CD14-positive monocyte (primary cell): ENCODE data around the genes GPRIN2, GDF10 and TMEM273.

- CAGE, long polyA plus RNA: no peak
These were observed 11.4 kb downstream of the NCOA4 start for GRCh38 chr10:46018653-46019764.

- CAGE, long polyA plus RNA: no peak
These were observed 8.5 kb downstream of the NCOA4 start for GRCh38 chr10:46021878-46022394.

DNA sequence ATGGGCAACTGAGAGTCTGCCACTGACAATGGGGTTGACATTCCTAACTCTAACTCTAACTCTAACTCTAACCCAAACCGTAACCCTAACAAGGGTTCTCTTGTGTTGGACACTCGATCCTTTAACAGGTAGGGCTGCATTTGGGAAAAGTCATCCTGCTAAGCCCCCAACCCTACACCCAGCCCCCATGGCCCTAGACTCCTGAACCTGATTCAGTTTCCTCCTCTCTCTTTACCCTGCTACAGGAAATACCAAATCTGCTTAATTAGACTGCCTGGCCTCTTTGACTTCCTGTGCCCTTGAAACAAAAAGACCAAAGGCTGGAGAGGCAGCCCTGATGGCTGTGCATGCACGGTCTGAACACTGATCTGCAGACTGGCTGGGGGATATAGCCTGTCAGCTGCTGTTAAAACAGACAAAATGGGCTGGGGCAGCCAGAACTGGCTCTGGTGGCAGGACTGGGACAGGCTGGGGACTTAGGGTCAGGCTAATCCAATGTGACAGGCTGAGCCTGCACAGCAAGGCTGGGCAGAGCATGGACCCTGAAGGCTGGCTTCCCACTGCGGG, 50.9 kb upstream of the MSMB start:
- CAGE, long polyA plus RNA: no peak

- CAGE, long polyA plus RNA: no peak
These were observed 5.4 kb downstream of the ANTXRL start for GRCh38 chr10:46291962-46292749.

DNA sequence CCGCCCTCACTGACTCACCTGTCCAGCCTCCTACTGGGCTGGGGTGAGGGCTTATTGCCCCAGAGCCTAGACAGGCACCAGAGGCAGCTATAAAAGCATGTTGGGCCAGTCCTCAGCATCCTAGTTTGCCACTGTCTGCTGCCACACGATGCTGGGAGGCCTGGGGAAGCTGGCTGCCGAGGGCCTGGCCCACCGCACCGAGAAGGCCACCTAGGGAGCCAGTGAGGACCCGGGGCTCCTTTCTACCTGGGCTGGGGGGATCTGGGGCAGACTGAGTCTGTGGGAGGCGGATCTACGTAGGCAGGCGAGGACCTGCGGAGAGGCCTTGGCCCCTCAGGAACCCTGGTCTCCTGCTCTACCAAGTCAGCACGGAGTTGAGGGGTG, 6.6 kb upstream of the ANXA8L1 start:
- CAGE, long polyA plus RNA: no peak

DNA sequence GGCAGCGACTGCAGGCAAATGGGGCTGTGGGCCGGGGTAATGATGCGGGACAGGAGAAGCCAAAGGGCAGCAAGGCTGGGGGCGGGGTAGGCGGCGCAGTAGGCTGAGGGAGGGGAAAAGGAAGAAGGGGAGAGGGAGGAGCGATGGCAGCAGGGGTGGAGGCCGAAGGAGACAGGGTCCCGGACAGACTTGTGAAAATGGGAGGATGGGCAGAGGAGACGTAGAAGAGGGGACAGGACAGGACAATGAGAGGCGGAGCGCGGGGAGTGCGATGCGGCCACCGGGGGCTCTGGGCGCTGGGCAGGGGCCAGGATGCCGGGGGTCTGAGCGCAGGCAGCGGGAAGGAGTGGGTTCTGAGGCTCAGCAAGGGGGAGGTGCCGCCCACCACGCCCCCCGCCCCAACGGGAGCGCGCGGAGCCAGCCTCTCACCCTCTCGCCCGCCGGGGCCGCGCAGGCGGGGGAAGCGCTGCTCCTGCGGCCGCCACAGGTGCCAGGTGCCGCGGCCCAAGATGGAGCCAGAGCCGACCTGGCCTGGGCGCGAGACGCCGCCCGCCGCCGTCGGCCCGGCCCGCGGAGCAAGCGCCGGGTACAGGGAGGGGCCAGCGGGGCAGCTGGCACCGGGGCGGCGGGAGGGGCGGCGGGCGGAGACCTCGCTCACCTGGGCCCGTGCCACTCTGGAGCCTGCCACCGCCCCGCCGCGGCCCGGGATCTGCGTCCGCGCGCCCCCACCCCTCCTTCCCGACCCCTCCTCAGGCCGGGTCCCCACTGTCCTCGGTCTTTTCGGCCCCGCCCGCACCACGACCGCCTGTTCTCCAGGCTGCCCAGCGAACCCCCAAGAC, at the start of gene GPRIN2:
TSS of gene GPRIN2 (minus strand) at position 590 of the 839 bp plus-strand sequence.
- CAGE, long polyA plus RNA: no peak

- CAGE, long polyA plus RNA: no peak
These were observed 154.3 kb upstream of the PTPN20 start for GRCh38 chr10:46756855-46757324.

DNA sequence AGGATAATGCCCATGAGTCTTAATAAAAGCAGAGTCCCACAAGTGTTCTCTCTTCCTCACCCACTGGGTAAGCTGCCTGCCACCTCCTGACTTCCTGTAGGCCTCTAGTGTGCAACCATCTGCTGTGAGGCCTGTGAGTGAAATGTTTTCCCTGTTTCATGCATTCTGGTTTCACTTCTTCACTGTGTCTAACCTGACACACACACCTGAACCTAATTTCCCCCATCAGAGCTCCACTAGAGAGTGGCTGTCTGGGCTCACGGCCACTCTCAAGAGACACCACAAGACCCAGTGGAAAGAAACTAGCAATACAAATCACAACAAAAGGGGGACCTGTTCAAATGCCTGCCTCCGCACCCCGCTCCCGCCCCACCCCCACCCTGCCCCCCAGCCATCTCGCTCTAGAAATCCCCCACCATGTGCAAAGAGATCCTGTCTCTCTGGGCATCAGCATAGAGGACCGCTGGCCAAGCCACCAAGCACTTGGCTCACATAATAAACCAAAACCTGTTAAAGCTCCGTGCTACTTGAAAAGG, 38.7 kb upstream of the GDF10 start:
- CAGE, long polyA plus RNA: no peak

GRCh38 chr10:47299939-47300979, at the start of gene GDF10:
Gene GDF10, plus strand, starts transcription at chr10:47300197.
- CAGE, long polyA plus RNA: no peak

GRCh38 chr10:47402554-47403325, 18.6 kb upstream of the ZNF488 start:
- CAGE, long polyA plus RNA: no peak

GRCh38 chr10:47406521-47407007, 22.5 kb upstream of the ZNF488 start:
- CAGE, long polyA plus RNA: no peak

DNA sequence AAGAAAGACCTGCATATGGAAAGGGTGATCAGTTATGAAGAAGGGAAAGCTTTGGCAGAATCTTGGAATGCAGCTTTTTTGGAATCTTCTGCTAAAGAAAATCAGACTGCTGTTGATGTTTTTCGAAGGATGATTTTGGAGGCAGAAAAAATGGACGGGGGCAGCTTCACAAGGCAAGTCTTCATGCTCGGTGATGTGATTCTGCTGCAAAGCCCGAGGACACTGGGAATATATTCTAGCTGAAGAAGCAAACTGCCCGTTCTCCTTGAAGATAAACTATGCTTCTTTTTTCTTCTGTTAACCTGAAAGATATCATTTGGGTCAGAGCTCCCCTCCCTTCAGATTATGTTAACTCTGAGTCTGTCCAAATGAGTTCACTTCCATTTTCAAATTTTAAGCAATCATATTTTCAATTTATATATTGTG, 56.8 kb downstream of the SYT15B start:
- CAGE, long polyA plus RNA: no peak

- CAGE, long polyA plus RNA: no peak
These were observed 794 bp downstream of the SYT15B start for GRCh38 chr10:47762600-47762996.

GRCh38 chr10:48367455-48368120, 61.1 kb downstream of the MAPK8 start:
- CAGE, long polyA plus RNA: no peak

- CAGE, long polyA plus RNA: no peak
These were observed 30.4 kb downstream of the ARHGAP22 start for GRCh38 chr10:48574058-48575295.

- CAGE, long polyA plus RNA: no peak
These were observed 18.6 kb upstream of the ARHGAP22 start for GRCh38 chr10:48623615-48623829.

- CAGE, long polyA plus RNA: no peak
These were observed 69.3 kb upstream of the LRRC18 start for GRCh38 chr10:49008653-49009615.

DNA sequence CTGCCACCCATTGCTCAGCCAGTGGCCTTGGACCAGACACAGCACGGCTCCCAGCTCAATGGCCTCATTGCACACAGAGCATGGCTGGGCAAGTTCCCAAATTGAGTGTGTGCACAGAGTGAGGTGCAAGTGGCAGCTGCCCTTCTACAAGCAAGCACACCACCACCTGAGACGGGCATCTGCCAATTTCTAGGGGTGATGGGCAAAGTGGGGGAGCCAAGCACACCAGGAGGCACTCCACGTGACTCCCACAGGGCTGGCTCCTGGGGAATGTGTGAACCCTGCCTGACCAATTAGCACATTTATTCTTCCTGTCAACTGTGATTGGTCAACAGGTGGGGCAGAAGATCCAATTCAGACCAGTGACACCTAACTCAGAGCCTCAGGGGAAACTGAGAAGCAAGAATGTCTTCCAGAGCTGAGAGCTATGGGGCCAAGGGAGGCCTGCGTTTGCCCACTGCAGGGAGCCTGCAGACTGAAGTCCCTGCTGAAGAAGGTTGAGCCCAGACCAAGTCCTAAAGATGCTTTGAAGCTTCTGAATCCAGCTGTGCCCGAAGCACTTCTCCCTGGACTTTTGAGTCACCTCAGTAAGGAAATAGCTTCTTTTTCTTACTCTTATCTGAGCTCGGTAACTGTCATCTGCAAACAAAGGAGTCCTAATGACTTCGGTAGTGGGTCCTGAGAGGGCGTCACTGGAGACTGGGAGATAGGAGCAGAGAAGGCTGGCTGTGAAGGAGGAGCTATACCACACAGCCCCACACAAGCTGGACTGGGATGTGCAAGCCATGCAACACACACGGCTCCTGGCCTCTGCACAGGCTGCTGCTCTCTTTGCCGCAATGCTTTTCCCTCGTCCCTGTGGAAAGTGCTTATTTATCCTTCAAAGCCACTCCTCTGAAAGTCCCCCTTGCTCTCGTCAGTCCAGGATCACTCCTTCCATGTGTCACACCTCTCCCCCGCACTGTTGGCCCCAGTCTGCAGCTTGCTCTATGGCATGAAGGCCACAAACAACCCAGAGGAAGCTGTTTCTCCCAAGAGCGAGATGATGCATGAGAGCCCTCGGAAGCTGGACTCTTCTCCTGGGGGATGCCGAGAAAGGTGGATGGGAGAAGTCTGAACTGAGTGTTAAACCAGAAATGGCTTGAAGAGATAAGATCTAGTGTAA, 15.2 kb downstream of the TMEM273 start:
- CAGE, long polyA plus RNA: no peak

- CAGE, long polyA plus RNA: start-site peak on the minus strand at chr10:49188361-49188405, 25 and 41 reads in 2 replicates
These were observed at the start of gene TMEM273 for GRCh38 chr10:49187759-49188777. Gene TMEM273, minus strand, starts transcription at chr10:49188391.

GRCh38 chr10:49538431-49538689, 561 bp downstream of the ERCC6 start:
- CAGE, long polyA plus RNA: no peak